ENCODE data around the genes NR3C1 and HMHB1.

DNA sequence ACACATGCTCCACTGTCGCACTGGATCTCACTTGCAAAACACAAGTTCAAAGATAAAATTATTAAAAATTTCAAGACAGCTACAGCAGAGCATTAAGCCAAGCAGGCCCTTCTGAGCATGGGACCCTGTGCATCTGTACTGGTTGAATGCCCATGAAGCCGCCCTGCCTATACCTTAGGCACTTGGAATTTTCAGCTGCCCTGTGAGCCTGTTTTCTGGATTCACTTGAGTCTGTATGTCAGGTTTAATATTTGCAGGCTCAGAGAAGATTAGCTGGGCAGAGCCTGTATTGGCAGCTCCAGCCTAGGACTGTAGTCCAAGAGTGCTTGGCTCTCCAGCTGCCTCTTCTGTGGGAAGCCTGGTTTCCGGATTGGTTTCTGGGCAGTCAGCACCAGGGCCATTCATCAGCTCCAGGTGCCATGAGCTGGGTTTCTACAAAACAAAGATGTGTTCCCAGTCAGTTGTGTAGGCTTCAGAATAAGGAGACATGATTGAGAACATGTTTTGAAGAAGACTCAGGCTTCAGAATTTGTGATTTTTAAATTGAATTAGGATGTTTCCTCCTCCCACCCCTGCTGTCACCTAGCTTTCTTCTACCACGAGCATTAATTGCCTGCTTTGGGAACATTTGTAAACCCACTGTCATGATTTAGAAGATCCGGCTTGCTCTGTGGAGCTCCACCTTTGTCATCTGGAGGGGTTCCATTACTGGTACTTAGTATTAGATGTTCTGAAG, 90.1 kb downstream of the ARHGAP26 start:
- RRBS = no CpG with 5 or more reads among the region's 5 CpGs

- RRBS = no CpG with 5 or more reads among the region's 5 CpGs
These were observed 159.6 kb downstream of the ARHGAP26 start for GRCh38 chr5:142929493-142930495.

DNA sequence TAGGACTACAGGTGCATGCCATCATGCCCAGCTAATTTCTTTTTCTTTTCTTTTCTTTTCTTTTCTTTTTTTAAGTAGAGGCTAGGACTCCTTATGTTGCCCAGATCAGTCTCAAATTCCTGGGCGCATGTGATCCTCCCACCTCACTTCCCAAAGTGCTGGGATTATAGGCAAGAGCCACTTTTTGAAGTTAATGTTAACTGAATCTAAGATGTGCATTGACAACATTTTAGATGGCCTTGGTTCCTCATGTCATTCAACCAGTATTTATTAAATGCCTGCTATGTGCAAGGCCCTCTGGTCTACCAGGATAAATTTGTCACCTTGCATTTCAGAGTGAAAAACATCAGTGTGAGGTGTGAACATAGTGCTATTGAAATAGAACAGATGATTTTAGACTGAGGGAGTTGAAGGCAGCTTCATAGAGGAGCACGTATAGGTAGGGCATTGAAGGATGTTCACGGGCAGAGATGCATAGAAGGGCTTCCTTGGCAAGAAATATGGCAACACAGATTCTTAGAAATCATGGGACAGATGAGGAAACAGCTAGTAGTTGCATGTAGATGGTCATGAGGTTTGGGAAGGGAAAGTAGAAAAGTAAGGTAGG, 223.7 kb downstream of the ARHGAP26 start:
- RRBS = no CpG with 5 or more reads among the region's 3 CpGs

- RRBS = no CpG with 5 or more reads among the region's 5 CpGs
These were observed 256.3 kb downstream of the ARHGAP26 start for GRCh38 chr5:143026241-143027151.

DNA sequence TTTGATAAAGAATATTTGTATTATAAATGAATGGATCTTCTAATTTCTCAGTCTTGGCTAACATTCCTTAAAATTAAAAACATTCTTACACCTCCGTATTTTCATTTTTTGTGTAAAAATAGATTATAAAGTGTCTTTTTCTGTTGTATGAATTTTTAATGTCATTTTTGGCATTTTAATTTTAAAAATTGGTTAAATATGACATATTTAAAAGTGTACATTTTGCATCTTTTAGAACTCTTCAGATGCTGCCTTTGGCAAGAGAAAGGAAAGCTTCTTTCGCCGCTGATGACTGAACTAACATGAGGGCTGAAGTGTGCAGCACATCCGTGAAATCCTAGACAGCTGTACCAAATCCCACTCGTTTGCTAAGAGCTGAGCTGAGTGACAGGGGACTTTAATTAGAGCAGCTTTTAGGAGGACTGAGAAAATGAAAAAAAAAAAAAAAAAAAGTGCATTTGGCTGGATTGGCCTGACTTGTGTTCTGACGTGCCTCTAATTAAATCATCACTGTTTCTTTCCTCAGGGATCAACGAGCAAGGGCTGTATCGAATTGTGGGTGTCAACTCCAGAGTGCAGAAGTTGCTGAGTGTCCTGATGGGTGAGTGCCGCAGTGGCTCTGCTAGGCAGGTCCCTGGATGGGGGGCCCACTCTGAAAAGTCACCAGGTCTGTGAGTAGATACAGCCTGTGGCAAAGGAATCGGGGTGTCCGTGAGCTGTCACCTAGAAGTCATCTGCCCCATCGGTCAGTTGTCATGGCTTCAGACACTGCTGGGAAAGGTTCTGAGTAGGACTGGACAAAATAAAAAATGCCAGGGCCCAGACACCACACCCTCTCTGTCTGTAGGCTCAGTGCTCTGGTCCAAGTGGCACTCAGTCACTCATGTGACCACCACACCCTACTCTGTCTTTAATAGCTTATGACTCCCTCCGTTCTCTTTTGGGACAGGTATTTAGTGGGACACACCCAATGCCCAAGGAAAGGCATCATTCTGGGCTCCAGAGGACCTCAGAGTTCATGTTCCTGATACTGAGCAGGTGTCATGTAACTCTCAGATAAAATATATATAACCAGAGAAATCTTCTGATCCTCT, 271.5 kb downstream of the ARHGAP26 start:
- RRBS = no CpG with 5 or more reads among the region's 13 CpGs

DNA sequence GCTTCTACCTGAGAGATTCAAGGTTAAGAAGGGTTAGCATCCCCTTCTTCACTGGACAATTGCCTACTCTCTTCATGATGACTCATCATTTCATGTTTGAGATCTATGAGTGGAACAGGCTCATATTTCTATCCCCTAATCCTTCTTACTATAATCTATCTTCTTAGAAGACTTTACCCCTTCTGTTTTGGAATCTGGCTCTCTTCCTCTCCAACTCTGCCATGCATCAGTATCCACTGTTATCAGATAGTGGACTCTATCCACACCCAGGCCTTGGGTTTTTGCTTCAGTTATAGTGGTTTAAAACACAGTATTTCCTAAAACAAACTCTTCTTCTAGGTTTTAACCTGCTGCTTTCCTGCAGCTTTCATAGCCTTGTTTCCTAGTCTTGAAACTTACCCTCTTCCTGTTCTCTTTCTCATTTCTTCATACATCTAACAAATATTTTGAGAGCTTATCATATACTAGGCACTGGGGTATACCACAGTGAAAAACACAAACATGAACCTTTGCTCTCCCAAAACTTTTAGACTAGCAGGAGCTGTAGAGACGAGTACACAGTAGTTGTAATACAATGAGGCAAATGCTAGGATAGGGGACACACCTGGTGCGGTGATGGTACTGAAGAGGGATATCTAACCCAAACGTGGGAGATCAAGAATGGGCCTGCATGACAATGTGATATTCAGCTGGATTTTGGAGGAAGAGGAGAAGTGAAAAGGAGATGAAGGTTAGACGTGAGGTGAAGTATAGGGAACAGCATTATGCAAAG, 54.0 kb downstream of the NR3C1 start:
- RRBS = no CpG with 5 or more reads among the region's 4 CpGs

- RRBS = 2% methylated on average over 30 of the region's 125 CpGs
These were observed at the start of gene NR3C1 for GRCh38 chr5:143403165-143404178. Gene NR3C1, minus strand, starts transcription at chr5:143403686.

DNA sequence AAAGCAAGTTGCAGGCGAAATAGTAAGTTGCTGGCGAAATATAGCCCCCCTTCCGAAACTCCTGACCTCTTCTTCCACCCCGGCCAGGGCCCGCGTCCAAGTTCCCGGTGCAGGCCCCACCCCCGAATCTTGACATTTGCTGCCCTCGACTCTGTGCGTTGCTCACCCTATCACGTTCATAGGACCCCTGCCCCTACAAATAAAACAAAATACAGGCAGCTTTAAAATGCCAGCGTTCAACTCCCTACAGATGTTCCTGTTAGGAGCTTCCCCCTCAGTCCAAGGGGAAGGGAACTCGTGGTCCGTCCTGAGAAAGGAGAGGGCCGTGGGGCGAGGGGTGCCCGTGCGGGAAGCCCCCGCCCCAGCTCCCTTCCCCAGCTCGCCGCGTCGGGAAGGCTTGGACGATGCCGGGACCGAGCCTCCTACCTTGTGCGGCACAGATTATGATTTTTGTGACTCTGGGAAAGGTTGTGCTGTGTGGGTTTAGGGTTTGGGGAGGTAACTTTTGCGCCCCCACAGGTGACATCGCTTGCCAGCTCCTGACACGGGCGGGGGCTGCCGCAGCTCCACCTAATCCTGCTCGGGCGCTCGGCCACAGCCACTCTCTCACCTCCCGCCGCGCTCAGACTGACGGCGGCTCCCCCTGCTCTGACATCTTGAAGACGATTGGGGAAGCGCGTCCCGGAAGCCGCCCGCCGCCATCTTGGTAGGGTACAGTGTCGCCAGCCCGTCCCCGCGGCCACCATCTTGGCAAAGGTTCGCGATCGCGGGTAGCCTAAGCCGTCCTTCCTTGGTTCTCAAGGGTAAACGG, 1.4 kb upstream of the NR3C1 start:
- RRBS = no CpG with 5 or more reads among the region's 57 CpGs

DNA sequence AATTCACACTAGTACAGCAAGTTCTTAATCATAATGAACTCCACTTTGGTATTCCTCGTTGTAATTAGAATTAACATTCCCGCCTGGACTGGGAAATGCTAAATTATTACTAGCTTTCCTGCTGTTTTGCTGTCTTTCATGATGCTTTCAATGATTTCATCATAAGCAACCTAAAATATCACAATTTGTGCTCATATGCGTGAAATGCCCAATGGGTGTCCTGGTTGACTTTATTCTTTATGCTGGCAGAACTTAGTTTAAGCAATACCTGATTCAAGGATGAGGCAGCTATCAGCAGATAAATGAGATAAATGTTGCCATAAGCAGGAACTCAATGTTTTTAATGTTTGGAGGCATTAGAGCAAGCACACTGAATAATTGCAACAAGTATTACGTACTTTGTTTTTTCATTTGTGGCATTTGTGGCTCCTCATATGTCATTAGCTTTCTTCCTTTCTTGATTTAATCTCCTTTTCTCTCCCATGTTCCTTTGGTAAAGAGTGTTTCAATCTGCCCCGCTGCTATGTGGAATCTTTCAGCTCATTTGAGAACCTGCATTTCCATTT, 6.3 kb upstream of the NR3C1 start:
- RRBS = no CpG with 5 or more reads among the region's 5 CpGs

DNA sequence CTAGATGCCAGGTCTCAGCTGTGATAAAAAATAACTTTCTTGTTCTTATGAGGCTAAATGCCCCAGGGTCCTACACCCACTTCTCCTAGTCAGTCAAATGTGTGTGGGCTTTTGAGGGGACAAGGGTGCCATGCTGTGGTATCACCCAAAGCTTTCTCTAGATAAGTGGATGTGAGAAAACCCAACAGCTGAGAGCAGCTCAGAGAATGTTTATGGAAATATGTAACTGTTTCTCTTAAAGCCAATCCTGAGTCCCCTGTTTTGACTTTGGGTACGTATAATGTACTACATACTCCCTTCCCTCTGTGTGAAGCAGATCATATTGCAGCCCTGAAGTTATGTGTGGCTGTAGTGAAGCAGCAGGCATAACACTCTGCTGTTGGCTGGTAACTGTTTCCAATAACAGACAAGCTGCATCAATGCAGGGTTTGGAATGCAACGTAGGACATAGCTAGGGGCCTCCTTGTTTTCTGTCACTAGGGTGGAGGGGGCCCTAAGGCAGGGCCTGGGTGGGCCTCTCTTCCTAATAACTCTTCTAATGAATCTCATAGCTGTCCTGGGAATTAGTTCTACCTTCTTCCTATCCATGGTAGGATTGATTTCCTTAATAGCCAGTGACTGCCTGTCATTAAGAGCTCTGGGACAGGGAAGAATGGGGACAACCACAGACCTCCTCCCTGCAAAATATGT, 129.8 kb upstream of the HMHB1 start:
- RRBS = no CpG with 5 or more reads among the region's 2 CpGs

GRCh38 chr5:143811853-143812341, at the start of gene HMHB1:
Gene HMHB1, plus strand, starts transcription at chr5:143812161.
- RRBS = no CpG with 5 or more reads among the region's 8 CpGs

- RRBS = 3% methylated on average over 6 of the region's 12 CpGs
These were observed 520 bp downstream of the PRELID2 start for GRCh38 chr5:145834644-145834999.

DNA sequence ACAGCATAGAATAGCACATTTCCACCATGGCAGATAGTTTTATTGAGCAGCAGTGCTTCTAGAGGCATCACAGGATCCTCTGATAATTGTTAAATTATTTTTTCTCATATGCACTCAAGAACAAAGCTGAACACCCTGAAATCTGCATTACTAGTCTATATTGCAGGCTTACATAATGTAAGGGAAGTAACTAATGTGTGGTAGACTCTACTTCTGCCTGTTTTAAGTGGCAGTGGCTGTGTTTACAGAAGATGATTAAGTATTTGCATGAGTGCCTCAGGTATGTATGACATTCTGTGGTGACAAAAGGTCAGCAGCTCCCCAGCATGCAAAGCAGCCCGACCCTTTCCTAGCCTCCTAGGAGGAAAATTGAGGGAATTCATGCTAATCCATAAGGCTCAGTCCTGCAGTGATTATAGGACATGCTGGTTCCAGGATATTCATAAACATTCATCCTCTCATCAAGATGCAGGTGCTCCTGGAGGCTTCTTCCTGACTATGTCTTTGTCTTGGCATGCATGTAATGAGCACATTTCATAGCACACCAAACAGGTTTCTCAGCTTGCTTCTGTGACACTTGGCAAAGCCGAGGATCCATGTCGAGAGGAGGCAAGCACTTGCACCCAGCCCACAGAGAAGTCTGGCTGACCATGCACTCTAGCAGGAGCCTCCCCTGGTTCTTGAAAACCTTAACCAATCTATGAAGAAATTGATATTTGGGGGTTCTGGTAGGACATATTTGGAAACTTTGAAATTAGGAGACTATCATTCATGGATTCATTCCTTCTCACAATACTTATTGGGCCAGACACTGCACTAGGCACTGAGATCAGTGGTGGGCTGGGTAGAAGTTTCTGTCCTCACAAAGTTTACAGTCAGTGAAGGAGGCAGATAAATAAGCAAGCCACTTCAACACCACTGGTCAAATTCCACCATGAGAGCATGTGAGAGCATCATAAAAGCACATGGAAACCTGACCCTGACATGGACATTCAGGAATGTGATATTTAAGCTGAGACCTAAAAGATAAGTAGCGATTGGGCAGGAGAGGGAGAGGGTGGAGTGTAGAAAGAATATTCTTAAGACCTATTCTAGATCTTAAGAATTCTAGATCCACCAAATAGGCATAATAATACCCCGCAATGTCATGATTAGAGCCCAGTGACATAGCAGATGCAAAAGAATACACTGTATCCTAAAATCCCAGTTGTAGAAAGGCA, 45.9 kb downstream of the SH3RF2 start:
- RRBS = no CpG with 5 or more reads among the region's 5 CpGs

- RRBS = no CpG with 5 or more reads among the region's 14 CpGs
These were observed 525 bp downstream of the POU4F3 start for GRCh38 chr5:146339231-146339496.

- RRBS = no CpG with 5 or more reads among the region's 9 CpGs
These were observed 27.2 kb downstream of the GPR151 start for GRCh38 chr5:146488445-146489533.

DNA sequence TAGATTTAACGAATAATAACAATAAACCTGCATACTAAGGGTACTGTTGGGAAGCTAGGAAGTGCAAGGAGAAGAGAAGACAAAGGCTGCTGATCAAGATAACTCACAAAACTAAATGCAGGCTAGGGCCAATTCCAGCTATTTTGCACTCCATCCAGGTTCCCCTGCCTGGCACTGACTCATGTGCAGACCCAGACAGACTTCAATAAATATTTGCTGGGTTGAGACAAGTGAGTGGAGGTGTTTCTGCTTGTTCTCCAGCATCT, 320 bp downstream of the STK32A start:
- RRBS = no CpG with 5 or more reads among the region's 1 CpG

- RRBS = no CpG with 5 or more reads among the region's 5 CpGs
These were observed 41.7 kb upstream of the DPYSL3 start for GRCh38 chr5:147551389-147552151.

DNA sequence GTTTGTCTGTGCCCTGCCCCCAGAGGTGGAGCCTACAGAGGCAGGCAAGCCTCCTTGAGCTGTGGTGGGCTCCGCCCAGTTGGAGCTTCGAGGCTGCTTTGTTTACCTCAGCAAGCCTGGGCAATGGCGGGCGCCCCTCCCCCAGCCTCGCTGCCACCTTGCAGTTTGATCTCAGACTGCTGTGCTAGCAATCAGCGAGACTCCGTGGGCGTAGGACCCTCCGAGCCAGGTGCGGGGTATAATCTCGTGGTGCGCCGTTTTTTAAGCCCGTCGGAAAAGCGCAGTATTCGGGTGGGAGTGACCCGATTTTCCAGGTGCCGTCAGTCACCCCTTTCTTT, 61.3 kb downstream of the JAKMIP2 start:
- RRBS = no CpG with 5 or more reads among the region's 19 CpGs

DNA sequence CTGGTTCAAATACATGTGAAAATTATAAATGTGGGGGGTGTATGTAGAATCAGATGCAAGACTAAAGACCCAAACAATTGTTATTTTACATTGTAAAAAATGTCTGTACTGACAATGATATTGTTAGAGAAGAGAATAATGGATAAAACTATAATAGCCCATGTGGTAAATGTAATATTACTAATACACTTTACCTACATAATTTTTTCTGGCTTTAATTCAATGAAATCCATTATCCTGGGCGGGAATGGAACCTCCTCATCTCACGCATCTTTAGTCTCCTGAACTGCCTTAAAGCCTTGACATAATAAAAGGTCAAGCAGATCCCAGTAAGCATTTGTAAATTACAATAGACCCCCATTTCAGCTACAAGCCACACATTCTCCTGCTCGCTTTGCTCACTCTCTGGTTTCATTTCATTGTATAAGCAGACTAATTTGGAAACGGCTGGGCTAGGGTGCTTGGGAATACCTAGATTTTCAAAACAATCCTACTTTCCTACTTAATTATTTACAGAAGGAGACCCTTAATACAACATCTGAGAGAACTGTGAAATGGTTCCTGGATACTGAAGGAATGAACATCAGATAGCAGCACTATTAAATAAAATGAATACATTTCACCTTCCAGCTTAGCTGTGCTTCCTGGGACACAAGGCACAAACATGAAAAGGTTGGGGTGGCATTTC, 1.6 kb downstream of the JAKMIP2 start:
- RRBS = no CpG with 5 or more reads among the region's 4 CpGs

DNA sequence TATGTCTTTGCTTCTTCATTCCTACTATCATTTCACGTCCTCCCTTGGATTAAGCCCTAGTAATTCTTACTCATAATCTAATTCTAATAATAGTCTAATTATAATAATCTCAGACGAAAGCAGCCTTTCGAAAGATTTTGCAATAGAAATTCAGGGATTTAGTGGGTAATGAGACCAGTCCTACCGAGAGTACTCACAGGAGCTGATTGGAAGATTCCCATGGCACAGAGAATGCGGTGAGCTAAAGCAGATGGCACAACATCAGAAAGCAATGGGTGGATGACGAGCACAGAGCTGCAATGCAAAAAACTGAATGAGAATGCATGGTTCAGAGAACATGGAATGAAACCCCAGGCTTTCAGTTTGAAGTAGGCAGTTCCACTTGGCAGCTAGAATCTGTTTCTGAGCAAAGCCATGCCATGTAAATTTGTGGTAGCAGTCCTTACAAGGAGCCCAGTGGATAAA, 78.2 kb upstream of the SPINK5 start:
- RRBS = no CpG with 5 or more reads among the region's 6 CpGs

All from AG10803 (cell line).